M059J (cell line): ENCODE data around the gene FTHL17.

DNA sequence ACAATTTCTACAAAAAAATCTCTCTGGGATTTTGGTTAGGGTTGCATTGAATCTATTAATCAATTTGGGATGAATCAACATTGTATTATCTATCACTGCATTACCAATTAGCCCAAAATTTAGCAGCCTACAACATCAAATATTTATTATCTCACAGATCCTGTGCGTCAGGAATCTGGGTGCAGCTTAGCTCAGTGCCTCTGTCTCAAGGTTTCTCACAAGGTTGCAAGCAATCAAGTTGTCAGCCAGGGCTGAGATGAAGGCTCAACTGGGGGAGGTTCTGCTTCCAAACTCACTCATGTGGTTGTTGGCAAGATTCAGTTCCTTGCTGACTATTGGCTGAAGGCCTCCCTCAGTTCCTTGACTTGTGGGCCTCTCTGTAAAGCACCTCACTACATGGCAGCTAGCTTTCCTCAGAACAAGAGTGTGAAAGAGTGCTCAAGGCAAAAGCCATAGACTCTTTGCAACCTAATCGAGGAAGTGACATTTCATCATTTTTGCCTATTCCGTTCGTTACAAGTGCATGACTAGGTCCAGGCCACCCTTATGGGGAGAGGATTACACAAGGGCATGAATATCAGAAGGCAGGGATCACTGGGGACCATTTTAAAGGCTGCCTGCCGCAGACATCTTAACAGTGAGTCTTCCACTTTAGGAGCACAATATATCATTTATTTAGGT, 51.9 kb downstream of the CXorf58 start:
- RAMPAGE, long total RNA: no peak

DNA sequence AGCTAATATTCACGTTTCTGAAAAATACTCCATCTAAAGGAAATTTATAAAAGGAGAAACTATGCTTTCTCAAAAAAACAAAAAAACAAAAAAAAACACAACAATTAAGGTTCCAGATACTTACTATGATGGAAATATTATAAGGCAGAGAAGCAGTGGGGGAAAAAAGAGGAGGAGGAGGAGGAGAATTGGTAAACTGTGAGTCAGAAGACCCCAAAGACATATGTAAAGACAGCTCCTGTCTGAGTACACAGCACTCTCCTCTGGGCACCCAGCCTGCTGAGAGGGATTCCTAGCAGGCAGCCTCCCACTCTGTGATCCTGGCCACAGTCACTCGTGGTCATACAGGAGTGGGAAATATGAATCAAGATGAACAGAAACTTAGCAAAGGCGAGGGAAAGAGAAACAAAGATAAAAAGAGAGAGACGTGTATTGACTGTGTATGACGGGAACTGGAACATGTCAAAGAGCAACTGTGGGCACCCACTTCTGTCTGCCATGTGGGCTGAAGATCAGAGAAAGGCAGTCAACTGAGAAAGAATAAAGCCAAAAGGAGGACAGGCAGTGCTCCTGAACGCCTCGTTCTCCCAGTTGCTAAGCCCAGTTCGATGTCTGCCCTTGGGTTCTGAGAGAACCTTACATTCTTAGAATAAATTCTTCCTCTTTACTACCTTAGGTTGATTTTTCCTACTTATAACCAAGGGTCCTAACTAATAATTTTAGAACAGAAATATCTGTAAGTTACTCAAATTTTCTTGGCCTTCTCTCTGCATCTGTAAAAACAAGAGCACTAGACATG, 12.3 kb downstream of the KLHL15 start:
- RAMPAGE, long total RNA: no peak

GRCh38 chrX:24181970-24183107, 32.8 kb downstream of the ZFX start:
- RAMPAGE, long total RNA: no peak

DNA sequence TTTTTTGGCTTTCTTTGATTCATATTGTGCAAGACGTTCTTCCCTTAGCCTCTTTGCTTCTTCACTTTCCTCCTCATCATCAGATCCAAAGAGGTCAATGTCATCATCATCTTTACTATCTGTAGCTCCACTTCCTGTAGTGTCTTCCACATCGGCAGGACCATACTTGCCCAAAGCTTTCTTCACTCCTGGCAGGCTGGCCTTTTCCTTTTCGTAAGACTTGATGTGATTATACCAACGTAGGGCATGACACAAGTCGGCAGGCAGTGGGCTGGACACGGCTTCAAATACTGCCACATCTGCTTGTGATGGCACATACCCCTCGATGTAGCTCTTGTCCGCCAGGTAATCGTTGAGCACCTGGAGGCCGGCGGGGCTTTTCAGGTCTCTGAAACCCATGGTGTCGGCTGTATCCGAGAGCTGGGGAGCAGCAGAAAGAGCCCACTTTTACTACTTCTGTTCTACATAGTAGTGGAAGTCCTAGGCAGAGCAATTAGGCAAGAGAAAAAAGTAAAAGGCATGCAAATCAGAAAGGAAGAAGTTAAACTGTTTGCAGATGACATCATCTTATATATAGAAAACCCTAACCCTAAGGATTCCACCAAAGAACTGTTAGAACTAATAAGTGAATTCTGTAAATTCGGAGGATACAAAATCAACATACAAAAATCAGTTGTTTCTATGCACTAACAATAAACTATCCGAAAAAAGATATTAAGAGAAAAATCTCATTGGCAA, 95.1 kb downstream of the POLA1 start:
- RAMPAGE, long total RNA: no peak

- RAMPAGE, long total RNA: no peak
These were observed 167.2 kb downstream of the MAGEB5 start for GRCh38 chrX:26383219-26383519.

DNA sequence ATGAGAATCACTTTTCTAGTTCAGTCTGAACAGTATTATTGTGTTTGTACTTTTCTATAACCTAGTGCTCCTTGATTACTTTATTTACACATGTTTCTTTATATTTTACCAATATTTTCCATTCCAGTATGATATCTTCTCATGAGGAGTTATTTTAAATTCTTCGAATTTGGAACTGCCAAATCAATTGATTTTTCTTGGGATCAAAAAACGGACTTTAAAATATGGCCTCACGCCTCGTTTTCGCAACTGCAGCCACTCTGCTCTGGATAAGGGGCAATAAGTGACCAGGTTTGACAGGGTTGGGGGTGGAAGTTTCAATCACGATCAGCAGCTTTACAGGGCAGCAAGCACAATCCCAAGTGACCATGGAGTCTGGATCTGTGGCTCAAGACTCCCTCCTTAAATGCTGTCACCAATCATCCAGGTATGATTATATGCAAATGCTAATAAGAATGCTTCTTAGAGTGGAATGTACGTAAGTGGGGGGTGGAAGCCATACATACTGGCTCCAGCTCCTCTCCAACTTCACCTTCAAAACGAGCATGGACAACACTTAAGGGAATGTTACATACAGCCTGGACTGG, 176.8 kb upstream of the DCAF8L1 start:
- RAMPAGE, long total RNA: no peak

GRCh38 chrX:28591599-28591835, 4.3 kb downstream of the IL1RAPL1 start:
- RAMPAGE, long total RNA: no peak

DNA sequence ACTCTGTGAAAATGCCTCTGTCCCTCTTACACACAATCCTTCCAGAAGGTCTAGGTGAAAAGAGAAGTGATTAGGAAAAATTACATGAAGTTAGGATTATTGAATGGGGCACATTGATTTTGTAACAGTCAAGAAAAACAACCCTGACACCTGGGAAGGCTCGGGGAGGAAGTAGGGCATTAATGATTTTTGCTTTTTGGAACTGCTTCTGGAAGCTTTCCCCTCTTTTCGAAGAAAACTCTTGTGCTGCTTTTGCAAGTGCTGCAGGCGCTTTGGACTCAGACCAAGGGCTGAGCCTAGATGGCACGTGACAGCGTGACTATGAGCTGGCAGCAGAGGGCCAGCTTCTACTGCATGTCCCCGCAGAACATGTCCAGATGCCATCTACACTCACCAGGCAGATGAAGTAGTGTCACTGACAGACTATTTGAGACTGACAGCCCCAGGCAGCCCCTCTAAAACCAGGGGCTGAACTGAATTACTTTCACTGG, 6.3 kb downstream of the NR0B1 start:
- RAMPAGE, long total RNA: no peak

GRCh38 chrX:30643017-30643936, 9.9 kb upstream of the GK start:
- RAMPAGE, long total RNA: no peak

DNA sequence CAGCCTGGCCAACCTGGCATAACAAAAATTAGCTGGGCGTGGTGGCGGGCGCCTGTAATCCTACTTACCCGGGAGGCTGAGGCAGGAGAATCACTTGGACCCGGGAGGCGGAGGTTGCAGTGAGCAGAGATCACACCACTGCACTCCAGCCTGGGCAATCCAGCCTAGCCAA, 1.2 kb downstream of the GK start:
- RAMPAGE, long total RNA: no peak

DNA sequence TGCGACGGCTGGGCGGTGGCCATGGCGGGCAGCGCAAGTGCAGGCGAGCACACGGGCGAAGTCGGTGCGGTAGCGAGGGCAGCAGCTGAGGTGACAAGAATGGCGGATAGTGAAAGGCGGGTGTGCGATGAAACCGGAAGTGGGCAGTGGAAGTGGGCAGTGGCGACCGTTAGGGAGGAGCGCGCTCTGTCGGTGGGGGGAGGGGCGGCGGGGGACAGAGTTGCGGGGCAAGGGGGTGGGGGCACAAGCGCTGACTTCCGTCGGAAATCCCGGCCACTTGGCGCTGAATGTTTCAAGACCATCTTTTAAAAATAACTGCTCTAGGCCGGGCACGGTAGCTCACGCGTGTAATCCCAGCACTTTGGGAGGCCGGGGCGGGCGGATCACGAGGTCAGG, at the start of gene FTHL17:
TSS of gene FTHL17 (minus strand) at position 111 of the 396 bp plus-strand sequence.
- RAMPAGE, long total RNA: no peak

DNA sequence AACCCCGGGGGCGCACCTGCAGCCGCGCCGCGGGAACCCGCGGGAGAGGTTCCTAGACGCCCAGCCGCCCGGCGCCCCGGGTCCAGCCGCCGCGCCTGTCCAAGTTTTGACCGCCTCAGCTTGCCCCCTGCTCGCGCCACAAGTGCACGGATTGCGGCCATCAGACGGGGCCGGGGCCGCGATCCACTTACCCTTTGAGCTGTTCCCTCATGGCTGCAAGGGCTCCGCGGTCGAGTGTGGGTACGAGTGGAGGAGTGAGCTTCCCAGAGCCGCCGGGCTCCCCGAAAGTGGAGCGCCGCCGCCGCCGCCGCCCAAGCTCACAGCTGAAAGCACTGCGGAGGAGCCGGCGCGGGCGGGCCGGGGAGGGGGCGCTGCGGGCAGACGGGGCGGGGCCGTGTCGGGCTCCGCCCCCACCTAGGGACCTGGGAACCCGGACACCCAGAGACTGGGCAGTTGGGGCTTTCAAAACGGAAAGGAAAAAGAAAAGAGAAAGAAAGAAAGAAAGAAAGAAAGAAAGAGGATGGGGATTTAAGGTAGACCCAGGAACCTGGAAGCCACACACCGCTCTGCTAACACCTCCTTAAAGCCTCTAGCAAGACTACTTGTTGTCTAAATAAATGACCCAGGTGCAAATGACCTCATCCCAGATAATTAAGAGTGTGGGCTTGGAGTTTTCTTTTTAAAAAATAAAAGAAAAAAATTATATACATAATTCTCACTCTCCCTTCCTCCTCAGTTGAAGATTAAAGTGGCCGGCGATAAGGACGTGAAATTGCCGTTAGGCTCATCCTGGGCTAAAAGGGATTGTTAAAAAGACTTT, 195.0 kb upstream of the FTHL17 start:
- RAMPAGE, long total RNA: no peak

DNA sequence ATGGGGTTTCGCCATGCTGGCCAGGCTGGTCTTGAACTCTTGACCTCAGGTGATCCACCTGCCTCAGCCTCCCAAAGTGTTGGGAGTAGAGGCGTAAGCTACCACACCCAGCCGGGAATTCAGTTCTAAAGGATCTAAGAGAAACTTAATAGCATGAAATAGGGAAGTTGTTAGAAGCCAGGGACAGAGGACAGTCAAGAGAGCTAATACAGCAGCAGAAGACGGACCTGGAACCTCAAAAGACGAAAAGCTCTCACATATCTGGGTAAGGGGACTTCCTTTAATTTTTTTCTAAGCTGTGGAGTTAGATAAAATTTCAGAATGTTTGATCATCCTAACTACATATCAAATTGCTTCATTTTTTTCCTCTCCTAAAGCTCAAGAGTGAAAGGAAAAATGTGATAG, 427.8 kb upstream of the FTHL17 start:
- RAMPAGE, long total RNA: no peak

DNA sequence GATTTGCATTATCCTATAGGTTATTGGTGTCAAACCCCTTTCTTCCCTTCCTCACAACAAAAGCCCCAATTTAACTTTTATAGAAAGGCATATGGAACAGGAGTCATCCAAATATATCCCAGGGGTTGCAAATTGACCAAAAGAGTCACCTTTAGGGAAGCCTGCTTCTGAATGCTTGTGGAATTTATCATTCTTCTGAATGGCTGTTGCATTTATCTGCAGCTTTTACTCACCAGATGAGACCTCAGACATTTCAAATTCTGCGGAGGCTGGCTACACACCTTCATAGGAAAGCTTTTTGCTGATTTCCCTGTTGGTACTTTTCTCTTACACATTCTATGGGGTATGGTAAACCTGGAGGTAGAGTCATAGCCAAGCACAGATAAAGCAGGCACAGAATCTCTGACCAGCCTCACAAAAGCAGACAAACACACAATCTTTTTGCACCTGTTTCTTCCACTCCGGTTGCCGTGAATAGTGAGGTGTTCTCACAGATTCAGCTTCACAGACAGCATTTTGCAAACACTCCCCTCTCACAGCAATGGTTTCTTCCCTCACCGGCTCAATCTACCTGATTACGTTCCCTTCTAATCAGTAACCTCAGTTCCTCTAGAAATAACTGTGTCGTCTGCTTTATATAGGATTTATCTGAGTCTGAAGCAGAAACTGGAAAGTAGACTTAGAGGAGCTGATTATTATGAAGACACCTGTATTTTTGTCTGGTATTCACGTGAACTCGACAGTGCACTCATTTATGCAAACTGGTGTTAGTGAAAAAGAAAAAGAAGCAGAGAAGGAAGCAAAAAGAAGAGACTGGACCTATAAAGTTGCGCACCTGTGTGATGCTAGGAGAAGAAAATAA, 83.2 kb downstream of the DMD start:
- RAMPAGE, long total RNA: no peak

GRCh38 chrX:33188180-33189044, 22.9 kb downstream of the DMD start:
- RAMPAGE, long total RNA: no peak

- RAMPAGE, long total RNA: no peak
These were observed 405.9 kb downstream of the FAM47A start for GRCh38 chrX:33726183-33726628.

- RAMPAGE, long total RNA: no peak
These were observed 260.9 kb downstream of the TMEM47 start for GRCh38 chrX:34396236-34396586.

DNA sequence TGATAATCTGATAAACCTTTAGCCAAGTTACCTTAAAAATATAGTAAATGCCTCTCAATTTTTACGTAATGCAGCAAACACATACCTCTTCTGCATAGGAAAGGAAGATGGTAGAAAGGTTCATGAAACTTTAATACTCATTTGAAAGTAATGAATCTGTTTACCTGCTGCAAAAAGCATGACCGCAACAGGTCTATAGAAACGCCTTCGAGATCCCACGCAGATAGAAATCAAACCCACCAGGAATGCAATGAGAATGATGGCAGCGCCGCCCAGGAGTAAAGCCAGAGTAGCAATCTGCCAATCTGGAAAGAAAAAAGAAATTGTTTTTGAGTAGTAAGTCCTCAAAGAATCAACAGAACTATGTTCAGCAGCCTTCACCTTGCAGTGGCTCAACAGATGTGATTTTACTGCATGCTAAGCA, 18.0 kb downstream of the TMEM47 start:
- RAMPAGE, long total RNA: no peak

DNA sequence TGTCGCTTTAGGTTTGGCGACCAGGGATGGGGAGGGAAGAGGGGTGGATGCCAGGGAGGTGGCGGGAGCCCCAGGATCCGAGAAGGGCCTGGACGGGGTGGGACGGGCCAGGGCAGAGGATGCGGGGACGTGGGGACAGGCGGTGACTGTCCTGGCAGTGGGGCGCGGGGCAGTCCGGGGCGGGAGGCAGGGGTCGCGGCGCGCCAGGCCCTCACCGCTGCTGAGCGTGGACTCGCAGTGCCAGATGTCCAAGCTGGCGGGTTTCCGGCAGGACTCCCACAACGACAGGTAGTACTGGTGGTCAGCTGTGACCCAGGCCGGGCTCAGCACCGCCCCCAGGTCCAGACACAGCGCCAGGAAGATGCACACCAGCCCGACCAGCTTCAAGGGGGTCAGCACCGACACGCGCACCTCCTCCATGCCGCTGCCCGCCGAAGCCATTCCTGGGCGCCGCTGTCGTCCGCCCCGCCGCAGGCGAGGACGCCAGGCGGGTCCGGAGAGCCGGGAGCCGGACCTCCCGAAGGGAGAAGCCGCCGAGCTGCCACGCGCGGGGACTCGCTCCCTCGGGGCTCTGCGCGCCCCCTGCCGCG, 401 bp downstream of the TMEM47 start:
- RAMPAGE, long total RNA: no peak

DNA sequence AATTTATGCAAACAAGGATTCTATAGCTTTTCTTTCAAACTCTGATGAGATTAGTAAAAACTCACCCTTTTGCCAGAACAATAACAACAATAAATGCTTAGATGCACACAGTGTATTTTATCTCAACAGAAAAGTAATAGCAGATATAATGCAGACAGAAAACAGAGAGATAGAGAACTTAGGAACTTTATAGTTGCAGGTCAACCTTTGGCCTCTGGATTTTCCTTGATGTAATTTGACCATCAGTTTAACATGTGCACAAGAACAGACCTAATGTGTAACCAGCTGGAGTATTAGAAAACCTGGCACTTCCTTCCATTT, 358.6 kb upstream of the MAGEB16 start:
- RAMPAGE, long total RNA: no peak